ENCODE measurements around the genes DBNL, PGAM2, GCK and OGDH.

DNA sequence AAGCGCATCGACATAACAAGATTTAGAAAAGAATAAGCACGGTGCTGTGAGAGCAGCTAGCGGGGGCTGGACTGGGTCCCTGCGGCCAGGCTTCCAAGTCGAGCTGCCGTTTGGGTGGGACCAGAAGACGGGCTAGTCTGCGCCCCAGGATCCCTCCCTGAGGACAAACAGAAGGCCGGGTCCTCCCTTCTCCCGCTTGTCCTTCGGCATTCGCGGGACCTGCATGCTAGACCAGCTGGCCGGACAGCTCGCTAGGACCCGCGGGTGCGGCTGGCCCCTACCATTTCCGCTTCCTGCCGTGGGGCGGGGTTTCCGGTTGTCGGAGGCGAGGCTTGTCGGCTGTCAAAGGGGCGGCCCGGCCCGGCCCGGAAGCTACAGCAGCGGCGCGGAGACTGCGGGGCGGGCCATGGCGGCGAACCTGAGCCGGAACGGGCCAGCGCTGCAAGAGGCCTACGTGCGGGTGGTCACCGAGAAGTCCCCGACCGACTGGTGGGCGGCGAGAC is at the start of gene DBNL:
Gene DBNL, plus strand, starts transcription at position 371 of the 503 bp plus-strand sequence.
- RAMPAGE, long total RNA = no peak
- RRBS = 2% methylated on average over 28 of the region's 47 CpGs

GRCh38 chr7:44059166-44059924 is 6.0 kb downstream of the PGAM2 start:
- RAMPAGE, long total RNA = no peak
- RRBS = no CpG with 5 or more reads among the region's 13 CpGs

- RAMPAGE, long total RNA = no peak
- RRBS = 45% methylated on average over 3 of the region's 43 CpGs
These were observed at the start of gene PGAM2 for GRCh38 chr7:44064808-44065725. TSS of gene PGAM2 (minus strand) at chr7:44065567.

DNA sequence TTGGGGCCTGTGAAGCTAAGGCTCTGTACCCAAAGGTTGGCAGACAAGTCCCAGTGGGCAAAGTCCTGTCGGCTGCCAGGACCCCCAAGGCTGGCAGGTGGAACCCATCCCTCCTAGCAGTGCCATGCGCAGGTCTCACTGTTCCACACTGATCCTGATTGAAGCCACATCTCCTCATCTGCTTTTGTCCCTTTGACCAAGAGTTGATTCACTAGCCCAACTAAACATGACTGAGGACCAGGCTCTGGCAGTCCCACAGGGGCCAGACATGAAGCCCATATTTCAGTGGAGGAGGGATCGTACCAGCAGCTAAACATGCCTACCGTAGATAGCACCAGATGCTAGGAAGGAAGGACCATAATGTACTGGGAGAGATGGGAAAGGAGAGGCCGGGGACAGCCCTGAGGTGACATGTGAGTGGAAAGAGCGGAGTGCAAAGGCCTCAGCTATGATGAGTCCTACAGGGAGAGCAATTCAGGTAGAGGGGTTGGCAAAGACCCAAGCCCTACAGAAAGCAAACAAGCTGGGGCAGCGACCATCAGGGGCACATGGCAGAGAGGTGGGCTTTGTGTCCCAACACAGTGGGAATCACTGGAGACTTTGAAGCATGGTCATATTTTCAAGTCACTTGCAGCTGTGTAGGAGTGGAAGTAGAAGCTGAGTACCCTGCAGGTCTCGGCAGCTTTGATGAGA is 1.5 kb upstream of the PGAM2 start:
- RAMPAGE, long total RNA = no peak
- RRBS = no CpG with 5 or more reads among the region's 8 CpGs

DNA sequence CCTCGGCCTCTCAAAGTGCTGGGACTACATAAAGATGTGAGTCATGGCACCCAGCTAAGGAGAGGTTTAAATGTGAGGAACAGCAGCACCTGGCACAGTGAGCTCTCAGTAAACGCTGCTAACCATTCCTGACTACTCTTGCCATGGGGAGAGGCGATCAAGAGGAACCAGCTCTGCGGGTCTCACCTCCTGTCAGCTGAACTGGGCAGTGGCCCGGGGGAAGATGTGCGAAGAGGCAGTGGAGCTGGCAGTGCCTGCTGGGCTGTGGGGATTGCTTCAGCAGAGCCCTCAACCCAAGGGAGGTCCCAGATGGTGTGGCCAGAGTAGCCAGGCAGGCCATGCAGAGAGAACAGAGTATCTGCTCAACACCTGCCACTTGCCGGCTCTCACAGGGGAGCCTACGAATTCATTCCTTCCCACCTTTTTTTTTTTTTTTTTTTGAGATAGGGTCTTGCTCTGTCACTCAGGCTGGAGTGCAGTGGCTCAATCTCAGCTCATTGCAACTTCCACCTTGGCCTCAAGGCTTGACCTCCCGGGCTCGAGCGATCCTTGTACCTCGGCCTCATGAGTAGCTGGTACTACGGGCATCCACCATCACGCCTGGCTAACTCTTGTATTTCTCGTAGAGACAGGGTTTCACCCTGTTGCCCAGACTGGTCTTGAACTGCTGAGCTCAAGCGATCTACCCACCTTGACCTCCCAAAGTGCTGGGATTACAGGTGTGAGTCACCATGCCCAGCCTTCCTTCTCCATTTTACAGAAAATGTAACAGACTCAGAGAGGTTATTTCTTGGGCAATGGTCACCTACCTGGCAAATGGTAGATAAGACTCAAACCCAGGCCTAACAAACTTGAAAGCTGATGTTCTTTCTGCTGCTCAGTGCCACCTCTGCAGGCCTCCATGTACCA is 6.8 kb downstream of the POLM start:
- RAMPAGE, long total RNA = no peak
- RRBS = no CpG with 5 or more reads among the region's 16 CpGs

DNA sequence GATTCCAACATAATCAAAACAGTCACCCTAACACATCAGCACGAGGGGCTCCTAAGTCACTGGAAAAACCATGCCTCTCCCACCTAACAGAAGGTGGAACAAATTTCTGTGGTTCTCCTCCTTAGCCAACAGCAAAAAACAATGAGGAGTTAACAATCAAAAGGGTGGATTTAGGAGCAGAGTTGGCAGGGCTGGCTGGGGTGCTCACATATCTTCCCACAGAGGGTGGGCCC is 5.5 kb downstream of the POLM start:
- RAMPAGE, long total RNA = no peak
- RRBS = no CpG with 5 or more reads among the region's 1 CpG

DNA sequence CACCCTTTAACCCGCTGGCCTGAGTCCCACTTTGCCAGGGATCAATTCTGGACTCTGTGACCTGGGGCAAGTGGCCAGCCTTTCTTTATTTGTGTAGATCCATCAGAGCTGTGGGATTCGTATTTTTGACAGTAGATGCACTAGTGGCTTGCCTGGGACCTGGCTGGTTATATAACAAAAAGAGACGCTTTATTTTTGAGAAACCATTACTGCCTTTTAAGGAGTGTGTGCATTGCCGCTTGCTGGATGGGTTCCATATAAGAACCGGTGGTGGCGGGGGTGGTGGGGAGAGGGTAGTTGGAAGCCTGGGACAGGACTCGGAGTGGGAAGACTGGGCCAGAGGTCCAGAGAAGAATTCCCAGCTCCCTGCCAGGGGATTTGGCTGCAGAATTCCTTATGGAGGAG is 7.9 kb upstream of the POLM start:
- RAMPAGE, long total RNA = no peak
- RRBS = no CpG with 5 or more reads among the region's 7 CpGs

- RAMPAGE, long total RNA = no peak
- RRBS = no CpG with 5 or more reads among the region's 2 CpGs
These were observed 8.5 kb upstream of the POLD2 start for GRCh38 chr7:44131911-44132212.

- RAMPAGE, long total RNA = no peak
- RRBS = no CpG with 5 or more reads among the region's 4 CpGs
These were observed 267 bp downstream of the MYL7 start for GRCh38 chr7:44140965-44141164.

DNA sequence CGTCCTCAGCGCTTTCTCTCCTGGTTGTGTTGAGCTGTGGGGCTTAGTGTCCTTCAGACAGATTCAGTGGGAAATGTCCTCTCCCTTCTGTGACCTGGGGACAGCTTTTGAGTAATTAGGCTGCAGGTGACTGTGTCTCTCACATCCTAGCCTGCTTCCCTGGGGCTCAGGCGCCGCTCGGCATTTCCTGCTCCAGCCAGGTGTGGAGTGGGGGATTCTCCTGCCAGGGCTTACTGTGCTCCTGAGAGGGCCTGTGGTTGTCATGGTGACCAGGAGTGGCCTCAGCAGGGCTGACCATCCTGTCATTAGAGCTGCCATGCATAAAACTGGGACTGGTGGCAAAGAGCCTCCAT is at the start of gene GCK:
Gene GCK, minus strand, starts transcription at position 209 of the 353 bp plus-strand sequence.
- RAMPAGE, long total RNA = no peak
- RRBS = no CpG with 5 or more reads among the region's 5 CpGs

- RAMPAGE, long total RNA = start-site peak on the plus strand at chr7:44606569-44606632, 124 and 70 reads in 2 replicates
- RRBS = 4% methylated on average over 26 of the region's 68 CpGs
These were observed at the start of gene OGDH for GRCh38 chr7:44605896-44606885. TSS of gene OGDH (plus strand) at chr7:44606627.

GRCh38 chr7:44621242-44621672 is 14.8 kb downstream of the OGDH start:
- RAMPAGE, long total RNA = no peak
- RRBS = no CpG with 5 or more reads among the region's 8 CpGs

DNA sequence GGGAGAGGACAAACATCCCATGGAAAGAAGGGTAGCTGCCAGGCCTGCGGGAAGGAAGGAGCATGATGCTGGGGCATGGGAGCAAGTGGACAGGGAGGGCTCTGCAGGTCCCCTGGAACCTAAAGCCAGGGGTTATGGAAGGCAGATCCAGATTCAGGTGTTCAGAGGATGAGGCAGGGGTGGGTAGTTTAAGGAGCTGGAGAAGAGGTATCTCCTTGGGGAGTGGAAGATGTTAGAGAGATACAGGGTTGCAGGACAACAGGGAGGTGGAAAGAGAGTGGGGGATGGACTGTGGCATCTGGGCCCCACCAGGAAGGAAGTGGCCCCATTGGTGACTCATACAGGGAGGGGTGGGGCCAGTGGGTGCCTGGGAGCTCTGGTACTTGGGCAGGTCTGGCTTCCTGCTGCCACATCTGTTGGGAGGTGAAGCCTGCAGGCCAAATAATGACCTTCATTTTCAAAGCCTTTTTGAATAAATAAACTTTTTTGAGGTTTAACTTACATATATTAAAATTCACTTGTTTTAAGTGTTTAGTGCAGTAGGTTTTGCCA is 32.7 kb downstream of the OGDH start:
- RAMPAGE, long total RNA = no peak
- RRBS = no CpG with 5 or more reads among the region's 1 CpG

DNA sequence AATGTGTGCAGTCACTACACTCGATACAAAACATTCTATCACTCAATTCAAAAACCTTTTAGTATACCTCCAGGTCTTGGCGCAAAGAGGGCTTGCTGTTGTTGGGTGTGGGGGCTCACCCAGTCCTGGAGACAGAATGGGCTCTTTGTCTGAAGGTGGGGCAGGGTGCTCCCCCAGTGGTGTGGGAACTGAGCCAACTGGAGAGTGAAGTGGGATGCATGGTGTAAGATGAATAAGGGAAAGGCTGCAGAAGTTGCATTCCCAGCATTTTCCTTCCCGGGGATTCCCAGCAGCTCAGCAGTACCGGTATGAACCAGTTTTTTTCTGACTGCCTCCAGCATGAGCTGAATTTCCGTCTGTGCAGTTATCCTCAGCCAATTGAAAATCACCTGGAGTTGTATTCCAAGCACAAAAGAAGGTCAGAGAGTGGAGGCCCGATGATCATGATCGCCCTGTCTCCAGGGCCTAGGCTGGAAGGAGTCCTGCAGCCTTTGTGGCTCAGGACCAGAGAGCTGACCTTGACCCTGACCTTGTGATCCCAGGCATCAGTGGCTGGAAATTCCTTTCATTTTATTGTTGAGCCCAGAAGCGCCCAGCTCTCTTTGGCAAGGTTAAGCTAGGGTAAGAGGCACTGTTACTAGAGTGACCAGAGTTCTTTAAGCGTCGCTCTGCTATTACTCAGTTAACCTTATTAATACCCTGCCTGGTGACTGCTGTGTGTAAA is 33.3 kb downstream of the OGDH start:
- RAMPAGE, long total RNA = no peak
- RRBS = no CpG with 5 or more reads among the region's 10 CpGs

DNA sequence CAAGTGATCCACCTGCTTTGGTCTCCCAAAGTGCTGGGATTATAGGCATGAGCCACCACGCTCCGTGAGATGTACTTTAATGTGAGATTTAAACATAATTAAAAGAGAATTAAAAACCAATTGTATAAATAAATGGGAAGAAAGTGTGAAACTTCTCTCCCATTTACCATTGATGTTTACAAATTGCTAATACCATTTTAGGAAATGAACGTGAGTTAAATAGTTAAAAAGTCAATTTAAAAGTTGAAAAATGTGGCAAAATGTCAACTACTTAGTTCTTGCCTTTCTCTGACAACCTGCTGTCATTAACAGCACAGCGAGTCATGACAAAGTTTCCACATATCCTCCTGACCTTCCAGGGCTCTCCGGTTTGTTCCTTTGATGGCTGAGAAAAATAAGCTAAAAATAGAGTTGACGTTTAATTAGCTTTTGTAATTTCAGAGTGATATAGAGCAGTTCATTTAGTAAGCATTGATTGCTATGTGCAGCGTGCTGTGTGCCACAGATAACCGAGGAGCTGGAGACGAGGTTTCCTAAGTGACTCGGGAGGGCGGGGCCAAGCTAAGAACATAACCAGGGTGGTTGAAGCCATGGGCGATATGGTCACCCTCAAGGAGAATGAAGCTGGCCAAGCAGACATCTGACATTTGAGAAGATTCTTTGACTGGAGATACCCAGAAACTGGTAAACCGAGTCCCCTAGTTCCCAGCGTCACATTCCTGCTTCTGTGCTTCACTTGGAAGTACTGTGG is 47.8 kb downstream of the OGDH start:
- RAMPAGE, long total RNA = no peak
- RRBS = no CpG with 5 or more reads among the region's 14 CpGs

- RAMPAGE, long total RNA = no peak
- RRBS = no CpG with 5 or more reads among the region's 33 CpGs
These were observed 54.6 kb upstream of the ZMIZ2 start for GRCh38 chr7:44693739-44694737.

DNA sequence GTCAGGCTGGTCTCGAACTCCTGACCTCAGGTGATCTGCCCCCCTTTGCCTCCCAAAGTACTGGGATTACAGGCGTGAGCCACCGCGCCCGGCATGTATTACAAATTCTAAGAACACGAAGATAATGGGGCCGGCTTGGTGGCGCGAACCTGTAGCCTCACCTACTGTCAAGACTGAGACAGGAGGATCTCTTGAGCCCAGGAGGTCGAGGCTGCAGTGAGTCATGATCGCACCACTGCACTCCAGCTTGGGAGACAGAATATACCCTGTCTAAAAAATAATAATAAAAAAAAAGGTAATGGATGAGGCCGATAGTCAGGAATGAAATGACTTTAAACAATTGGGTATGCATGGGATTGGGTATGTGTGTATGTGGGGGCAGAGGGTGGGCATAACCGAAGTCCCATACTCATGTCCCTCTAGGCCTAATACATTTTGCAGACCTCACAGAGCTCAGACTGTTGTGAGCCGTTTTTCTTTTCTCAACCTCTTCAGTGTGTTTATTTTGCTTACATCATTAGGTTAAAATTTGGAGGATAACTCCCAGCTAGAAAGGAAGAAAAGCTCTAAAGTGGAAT is 1.1 kb upstream of the H2AZ2 start:
- RAMPAGE, long total RNA = no peak
- RRBS = no CpG with 5 or more reads among the region's 14 CpGs

DNA sequence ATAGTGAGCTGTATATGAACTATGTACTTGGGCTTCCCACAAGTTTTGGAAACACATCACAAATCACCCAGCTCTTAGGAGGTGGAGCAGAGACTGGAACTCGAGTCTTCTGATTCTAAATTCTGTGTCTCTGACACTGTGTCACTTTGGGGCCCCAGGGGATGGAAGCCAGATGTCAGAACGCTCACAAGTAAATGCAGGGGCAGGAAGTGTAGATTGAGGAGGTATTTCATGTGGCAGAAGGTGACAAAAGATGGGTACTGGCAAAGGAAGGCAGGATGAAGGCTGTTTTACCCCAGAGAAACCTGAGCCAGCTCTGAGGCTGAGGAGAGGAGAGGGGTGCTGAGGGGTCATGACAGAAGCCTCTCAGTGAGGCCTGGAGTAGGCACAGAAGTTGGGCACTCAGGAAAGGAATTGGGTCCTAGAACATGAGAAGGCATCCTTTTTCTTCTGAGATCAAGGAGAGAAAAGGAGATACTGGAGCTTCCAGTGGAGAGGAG is 6.1 kb upstream of the PURB start:
- RAMPAGE, long total RNA = no peak
- RRBS = no CpG with 5 or more reads among the region's 2 CpGs

GRCh38 chr7:44953227-44953609 is 25.6 kb downstream of the MYO1G start:
- RAMPAGE, long total RNA = no peak
- RRBS = no CpG with 5 or more reads among the region's 3 CpGs

GRCh38 chr7:44977888-44978526 is 808 bp downstream of the MYO1G start:
- RAMPAGE, long total RNA = no peak
- RRBS = 68% methylated on average over 3 of the region's 8 CpGs

Measured in hepatocyte (in vitro differentiated cells and primary cell).